Camera-type eye (tissue), 1 donor: ENCODE measurements around the gene BMAL2.

- RAMPAGE, long total RNA, result no peak
These were observed 51.3 kb downstream of the SSPN start for GRCh38 chr12:26246451-26247234.

DNA sequence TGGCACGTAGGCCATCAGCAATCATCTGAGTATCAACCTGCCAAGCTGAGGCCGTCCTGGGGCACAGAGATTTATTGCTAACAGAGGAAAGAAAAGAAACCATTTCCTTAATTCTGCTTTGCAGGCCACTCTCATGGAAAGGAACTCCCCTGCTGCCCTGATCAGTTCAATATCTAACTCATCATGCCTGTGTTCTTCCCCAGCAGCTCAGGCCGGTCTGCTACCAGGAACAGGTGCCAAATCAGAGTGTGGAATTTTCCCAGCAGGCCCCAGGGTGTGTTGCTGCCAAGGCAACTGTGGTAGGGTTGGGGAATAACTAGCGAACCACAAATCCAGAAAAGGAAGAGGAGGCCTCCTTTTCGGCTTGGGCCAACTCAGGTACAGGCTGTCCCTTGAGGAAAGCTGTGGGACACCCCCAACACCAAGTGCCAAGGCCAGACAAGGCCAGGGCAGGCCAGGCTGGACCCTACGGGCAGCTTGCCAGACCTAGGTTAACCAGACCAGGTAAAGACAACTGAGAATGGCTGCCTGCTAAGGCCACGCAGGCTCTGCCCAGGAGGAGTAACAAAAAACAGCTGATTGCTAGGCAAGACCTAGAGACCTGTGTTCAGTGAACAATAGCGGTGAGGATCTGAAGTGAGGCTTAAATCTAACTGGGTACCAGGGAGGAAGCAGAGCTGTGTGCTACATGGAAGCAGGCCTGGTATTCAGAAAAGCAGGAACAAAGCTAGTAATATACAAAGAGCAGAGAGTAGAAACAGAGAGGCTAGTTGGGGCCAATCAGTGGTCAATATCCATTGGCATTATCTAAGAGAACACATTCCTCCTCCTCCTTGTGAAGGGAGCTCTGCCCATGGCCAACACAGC lies 92.7 kb downstream of the SSPN start:
- RAMPAGE, long total RNA, result no peak

- RAMPAGE, long total RNA, result no peak
These were observed 264.5 kb downstream of the SSPN start for GRCh38 chr12:26459601-26460501.

DNA sequence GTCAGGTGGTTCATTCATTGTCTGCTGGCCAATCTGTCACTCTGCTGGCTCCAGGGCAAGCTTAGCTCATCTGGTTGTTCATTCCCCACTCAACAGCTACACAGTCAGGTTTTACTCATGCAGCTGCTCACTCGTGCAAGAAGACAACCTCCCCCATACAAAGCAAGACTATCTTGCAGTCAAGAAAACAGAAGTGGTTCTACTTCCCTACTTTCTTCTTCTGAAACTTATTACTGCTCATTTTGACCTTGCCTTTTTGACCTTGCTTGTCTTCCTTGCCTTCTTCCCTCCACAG lies 277.9 kb downstream of the SSPN start:
- RAMPAGE, long total RNA, result no peak

GRCh38 chr12:26626316-26626945 lies 206.6 kb downstream of the ITPR2 start:
- RAMPAGE, long total RNA, result no peak

DNA sequence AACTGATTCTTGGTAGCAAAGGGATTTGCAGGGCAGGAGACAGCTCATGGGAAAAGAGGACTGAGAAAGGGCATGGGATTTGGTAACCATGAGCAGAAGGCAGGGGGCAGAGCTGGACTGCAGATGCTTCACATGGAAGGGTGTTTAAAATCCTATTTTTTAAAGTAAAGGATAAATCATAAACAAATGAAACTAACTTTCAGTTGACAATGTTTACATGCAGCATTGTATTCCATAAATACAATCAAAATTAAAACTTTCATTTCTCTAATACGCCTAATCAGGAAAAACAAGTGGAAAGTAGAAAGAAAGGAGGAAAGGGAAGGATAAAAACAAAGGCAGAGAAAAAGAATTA lies 203.0 kb downstream of the ITPR2 start:
- RAMPAGE, long total RNA, result no peak

- RAMPAGE, long total RNA, result no peak
These were observed 141.4 kb downstream of the ITPR2 start for GRCh38 chr12:26691477-26692061.

GRCh38 chr12:26939881-26940324 lies 1.6 kb downstream of the FGFR1OP2 start:
- RAMPAGE, long total RNA, result no peak

DNA sequence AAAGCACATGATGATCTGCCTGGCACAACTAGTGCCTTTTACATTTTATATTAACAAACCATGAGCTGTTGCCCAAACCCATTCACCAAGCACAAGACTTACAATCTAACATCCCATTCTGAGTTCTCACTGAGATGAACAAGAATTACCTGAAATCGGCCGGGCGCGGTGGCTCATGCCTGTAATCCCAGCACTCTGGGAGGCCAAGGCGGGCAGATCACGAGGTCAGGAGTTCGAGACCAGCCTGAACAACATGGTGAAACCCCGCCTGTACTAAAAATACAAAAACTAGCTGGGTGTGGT lies 1.7 kb downstream of the TM7SF3 start:
- RAMPAGE, long total RNA, result no peak

- RAMPAGE, long total RNA, result no peak
These were observed 59.7 kb upstream of the C12orf71 start for GRCh38 chr12:27142171-27142436.

DNA sequence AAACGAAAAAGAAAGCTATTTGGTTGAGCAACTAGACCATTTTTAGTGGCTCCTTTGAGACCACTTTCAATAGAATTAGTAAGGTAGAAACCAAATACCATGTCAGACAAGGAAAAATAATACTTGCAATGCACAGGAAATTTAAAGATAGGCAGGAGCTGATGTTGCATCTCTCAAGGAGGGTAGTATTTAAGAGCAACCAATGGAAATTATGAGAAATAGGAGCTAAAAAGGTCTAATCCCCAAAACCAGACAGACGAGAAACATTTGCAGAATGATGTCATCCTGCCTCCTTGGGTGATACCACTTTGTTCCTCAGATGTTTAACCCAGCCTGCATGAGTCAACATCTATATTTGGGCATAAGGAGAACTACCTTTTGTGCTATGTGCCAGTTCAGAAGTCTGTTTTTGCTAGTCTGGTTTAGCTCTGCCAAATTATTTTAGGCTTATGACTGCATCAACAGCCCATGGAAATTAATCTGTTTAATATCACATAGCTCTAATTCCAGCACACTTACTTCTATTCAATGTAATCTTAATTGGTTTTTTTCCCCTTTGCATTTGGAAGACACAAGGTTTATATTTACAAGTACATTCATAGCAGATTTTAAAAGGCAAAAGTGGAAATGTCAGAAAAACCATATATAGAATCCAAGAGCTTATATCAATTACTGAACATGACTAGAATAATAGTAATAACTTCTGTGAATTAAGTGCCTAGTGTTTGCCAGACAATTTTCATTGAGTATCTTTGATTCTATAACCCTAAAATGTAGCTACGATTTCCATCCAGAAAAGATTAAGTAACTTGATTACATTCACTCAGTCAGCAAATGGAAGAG lies 64.2 kb upstream of the STK38L start:
- RAMPAGE, long total RNA, result no peak

- RAMPAGE, long total RNA, result no peak
These were observed 1.3 kb downstream of the STK38L start for GRCh38 chr12:27245311-27245921.

DNA sequence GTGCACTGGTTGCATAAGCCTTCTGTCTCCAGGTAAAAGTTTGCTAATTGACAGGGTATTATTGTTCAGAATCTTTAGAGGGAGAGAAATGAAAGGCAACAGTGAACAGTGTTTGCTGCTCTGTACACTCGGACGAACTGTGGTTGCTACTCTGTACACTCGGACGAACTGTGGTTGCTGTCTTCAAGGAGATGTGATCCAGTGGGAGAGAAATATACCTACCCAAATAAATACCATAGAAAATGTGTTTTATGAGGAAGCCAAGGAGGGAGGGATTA lies 2.6 kb downstream of the STK38L start:
- RAMPAGE, long total RNA, result no peak

- RAMPAGE, long total RNA, result no peak
These were observed 838 bp upstream of the BMAL2 start for GRCh38 chr12:27331719-27332277.

DNA sequence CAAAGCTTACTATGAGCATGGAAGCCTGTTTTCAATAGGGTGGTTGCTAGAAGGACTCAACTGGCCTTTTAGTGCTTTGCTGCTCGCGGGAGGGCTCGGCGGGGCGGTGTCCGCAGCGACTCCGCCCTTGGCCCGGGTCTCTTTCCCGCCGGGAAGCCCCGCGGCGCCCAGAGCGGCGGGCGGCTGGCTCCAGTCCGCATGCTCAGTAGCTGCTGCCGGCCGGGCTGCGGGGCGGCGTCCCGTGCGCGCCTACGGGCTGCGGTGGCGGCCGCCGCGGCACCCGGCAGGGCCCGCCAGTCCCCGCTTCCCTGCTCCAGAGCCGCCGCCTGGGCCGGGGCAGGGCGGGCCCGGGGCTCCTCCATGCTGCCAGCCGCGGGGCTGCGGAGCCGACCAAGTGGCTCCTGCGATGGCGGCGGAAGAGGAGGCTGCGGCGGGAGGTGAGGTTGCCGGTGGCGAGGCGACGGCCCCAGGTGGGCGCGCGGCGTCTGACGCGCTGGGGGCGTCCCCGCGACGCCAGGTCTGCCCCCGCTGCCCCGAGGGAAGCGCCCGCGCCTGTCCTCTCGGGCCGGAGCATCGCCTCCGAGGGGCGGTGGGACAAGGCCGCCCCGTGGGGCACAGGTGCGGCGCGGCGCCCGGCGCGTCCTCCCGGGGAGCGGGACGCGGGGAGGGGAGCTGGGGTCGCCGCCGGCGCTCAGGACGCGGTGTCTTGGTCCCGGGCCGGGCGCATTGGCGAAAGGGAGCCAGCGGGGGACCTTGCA lies at the start of gene BMAL2:
Gene BMAL2, plus strand, starts transcription at position 170 of the 758 bp plus-strand sequence.
- RAMPAGE, long total RNA, result no peak

- RAMPAGE, long total RNA, result no peak
These were observed 55.0 kb downstream of the PPFIBP1 start for GRCh38 chr12:27578834-27579593.

DNA sequence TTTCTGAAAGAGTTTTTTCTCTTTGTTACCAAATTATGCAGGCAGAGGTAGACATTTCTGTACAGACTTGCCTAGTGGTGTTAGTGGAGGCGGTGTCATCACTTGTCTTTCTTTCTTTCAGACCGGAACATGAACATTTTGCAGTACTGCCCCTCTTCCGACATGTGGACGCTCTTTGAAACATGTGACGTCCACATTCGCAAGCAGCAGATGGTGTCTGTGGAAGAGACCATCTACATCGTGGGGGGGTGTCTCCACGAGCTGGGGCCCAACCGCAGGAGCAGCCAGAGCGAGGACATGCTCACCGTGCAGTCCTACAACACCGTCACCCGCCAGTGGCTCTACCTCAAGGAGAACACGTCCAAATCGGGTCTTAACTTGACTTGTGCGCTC lies 17.6 kb upstream of the MANSC4 start:
- RAMPAGE, long total RNA, result no peak

DNA sequence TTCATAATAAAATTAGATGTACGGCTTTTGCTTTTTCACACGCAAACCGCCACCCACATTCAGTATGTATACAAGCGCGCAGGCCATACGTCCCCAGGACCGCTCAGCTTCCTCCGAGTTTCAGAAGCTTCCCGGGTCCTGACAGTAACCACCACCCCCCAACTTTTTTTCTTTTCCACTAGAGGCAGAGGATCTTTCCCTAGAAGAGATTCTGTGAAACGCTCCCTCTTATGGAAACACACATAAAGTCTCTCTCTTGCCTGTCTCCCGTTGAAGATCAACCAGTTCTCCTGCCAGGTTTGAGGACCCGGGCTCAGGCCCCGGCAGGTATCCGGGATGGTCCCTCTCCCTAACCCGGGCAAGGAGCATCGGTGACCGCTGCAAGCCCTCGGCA lies 3.6 kb downstream of the PTHLH start:
- RAMPAGE, long total RNA, result no peak

DNA sequence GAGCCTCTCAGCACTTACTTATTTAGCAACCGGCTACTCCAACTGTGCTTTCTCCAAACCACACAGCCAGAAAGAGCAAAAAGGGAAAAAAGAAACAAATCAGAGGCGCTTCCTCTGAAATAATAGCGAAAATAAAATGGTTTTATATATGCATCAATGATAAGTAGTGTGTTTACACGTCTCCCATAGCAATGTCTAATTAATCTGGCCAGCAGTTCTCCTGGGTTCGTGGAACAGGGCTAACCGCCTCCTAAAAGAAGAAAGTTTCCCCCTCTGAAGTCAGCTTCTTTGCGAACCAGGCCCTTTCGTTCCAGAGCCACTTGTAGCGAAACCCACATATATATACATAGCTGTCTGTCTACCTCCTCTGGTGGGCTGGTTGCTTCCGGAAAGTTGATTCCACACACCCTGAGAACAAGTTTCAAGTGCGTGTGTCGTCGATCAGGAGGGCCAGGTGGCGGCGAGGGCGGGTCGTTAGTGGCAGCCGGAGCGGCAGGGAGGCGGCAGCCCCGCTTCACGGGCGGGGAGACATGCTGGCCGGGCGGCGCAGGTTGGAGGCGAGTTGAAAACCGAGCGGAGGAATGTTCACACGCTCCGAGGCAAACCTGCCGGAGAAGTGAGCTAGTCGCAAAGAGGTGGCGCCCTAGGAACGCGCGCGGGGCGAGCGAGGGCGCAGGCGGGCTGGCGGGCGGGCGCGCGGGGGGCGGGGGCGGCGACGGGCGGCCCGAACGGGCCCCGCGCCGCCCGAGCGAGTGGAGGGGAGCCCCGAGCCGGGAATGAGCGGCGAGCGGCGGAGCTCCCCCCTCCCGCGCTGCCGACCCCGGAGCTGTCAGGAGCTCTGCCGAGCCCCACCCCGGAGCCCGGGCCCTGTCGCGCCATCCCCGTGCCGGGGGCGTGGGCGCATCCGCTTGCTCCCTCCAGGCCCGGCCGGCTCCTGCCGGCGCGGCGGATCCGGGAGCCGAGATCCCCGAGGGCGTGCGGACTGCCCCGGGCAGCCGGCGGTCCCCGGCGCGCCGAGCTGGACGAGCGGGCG lies 2.6 kb downstream of the PTHLH start:
- RAMPAGE, long total RNA, result start-site peak on the minus strand centred at position 382 of the sequence, 141 bp wide, 11 reads

- RAMPAGE, long total RNA, result no peak
These were observed 851 bp downstream of the CCDC91 start for GRCh38 chr12:28191064-28191550.